ENCODE measurements around the genes CACNB4, PRPF40A and GPD2.

DNA sequence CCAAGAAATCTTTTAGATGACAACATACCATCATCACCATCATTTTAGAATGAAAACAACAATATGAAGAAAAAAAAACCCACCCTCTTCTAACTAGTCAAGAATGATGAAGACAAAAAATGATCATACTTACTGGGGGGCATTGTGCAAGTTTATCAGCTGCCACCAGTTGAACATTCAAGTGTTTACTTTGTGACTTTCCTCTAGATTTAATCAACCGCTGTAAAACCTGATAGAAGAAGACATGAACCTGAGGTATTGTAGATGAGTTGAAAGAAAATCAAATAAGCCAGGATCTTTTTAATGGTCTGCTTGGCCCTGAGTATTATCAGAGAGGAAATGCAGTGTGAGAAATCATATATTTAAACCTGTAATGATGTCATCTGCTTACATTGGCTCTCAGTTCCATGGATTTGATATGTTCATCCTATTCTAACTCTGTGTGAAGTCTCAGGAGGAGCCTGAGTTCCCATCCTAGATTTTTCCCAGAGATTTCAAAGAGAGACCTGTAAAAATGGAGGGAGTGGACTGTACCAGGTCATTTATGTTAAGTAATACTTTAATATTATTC lies 25.2 kb upstream of the ARL5A start:
- PRO-cap = no peak

- PRO-cap = bidirectional peak, plus-strand start at chr2:152099178, minus-strand start at chr2:152099042
Measured at GRCh38 chr2:152098578-152099234, at the start of gene CACNB4. CACNB4 (minus strand) TSS chr2:152099044.

DNA sequence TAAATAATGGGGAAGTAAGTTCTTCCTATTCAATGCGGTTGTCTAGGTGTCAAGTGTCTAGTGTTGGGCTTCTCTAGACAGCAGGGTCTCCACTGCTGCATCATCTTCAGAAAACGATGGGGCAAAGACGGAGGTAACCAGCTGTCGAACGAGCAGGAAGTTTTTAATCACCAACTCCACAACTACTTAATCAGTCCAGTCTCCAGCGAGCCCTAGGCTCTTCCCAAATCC lies 527 bp downstream of the STAM2 start:
- PRO-cap = unidirectional peak, plus-strand start at position 100 of the sequence

DNA sequence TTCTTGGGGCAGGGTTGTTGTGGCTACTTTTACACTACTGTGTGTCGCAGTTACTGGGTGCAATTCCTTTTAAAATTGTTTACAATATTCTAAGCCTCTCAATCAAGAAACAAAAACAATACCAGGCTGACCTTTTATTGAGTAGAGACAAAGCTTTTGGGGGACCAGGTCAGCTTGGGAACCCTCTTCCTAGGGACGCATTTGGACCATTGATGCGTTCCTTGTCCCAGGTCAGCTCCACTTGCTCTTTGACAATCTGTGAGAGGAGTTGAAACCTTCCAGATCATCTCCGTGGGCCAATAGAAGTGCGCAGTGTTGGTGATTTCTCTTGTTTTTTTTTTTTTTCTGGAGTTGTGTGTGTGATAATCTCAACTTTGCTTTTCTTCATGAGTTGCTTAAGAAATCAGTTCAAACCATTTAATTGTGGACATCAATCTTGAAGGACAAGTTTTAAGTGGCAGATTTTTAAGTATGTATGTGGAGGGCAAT lies 2.8 kb downstream of the FMNL2 start:
- PRO-cap = no peak

GRCh38 chr2:152421031-152422064 lies 86.4 kb downstream of the FMNL2 start:
- PRO-cap = no peak

DNA sequence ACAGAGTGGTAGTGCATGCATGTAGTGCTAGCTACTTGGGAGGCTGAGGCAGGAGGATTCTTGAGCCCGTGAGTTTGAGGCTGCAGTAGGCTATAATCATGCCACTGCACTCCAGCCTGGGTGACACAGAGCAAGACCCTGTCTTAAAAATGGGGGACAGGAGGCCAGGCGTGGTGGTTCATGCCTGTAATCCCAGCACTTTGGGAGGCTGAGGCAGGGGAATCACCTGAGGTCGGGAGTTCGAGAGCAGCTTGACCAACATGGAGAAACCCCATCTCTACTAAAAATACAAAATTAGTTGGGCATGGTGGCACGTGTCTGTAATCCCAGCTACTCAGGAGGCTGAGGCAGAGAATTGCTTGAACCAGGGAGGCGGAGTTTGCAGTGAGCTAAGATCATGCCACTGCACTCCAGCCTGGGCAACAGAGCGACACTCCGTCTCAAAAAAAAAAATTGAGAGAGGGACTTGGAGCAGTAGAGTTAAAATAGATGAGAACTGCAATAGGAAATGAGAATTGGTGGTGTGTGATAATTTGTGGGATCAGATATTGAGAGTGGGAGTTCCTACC lies 106.5 kb downstream of the FMNL2 start:
- PRO-cap = no peak

DNA sequence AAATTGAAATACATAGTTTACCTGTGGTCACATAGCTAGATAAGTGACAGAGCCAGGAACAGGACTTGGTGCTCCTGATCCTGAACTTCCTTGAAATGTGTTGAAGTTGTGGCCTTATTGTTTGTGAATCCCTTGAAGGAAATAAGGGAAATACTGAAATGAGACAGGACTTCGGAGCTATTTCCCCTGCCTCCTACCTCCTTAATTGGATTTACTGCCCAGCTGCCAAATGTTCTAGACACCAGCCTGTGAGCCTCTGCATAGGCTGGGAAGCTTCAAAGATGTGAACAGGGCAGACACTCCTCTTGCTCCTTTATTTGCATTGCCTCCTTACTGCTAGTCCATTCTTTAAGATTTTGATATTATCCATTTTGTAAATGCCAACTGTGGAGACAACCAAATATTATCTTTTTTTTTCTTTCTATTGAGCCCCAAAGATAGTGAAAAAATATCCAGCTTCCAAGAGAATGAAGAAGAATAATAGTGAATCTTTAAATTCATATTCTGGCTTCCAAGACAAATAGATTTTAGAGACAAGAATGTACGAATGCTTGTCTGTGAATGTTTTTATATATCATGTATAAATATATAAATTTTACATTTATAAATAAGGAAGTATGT lies 135.1 kb downstream of the PRPF40A start:
- PRO-cap = no peak

GRCh38 chr2:152644193-152644965 lies 72.9 kb downstream of the PRPF40A start:
- PRO-cap = no peak

DNA sequence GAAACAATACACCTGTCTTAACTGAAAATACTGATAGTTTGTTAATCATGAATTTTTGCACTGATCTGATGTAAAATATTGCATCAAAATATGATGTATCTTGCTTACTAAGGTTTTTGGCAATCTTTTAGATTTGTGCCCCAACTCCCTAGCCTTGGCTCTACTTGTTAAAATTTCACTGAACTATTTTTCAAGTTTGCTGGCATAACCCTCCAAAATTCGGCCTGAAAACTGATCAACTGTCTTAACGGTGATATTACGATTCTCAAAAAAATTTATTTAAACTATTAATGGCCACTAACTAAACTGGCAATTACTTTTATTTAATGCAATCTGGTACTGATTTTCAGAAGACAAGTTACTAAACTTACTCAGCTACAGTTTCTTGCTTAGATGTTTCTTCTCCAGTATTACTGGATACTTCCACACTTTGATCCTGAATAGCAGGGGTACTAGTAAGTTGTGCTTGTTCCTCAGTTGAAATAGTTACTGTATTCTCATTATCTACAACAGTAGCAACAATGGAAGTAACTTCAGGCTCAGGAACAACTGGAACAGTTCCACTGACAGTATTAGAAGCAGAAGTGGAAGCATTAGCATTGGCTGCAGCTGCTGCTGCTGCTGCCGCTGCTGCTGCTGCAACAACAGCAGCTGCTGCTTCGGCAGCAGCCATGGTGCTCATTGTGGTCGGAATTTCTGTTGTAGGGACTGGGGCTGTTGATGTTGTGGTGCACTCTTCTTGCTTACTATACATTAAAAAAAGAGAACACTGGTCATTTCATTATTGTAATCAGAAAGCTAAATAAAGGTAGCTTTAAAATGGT lies 41.0 kb downstream of the PRPF40A start:
- PRO-cap = no peak

GRCh38 chr2:152681129-152681414 lies 36.2 kb downstream of the PRPF40A start:
- PRO-cap = no peak

- PRO-cap = bidirectional peak, plus-strand start at chr2:152717004, minus-strand start at chr2:152716885; bidirectional peak, plus-strand start at chr2:152717687, minus-strand start at chr2:152717409
Measured at GRCh38 chr2:152716752-152717555, at the start of gene PRPF40A. PRPF40A (minus strand) TSS chr2:152717461.

- PRO-cap = no peak
Measured at GRCh38 chr2:153079337-153079692, 360.9 kb downstream of the ARL6IP6 start.

GRCh38 chr2:153476403-153477638 lies 1.7 kb downstream of the RPRM start:
- PRO-cap = no peak

DNA sequence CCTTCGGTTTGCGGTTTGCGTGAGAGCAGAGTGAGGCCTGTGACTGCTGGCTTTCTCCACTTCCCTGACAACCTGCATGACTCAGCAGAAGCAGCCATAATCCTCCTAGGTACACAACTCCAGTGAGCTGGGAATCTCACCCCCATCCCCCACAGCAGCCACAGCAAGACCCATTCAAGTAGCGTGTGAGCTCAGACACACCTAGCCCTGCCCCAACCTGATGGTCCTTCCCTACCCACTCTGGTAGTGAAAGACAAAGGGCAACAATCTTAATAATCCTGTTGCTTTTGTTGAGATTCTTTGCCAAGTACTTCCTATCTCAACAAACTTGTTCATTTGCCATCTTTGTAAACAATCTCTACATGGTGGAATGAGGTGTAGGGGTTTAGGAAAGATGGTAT lies 114.7 kb upstream of the RPRM start:
- PRO-cap = no peak

GRCh38 chr2:153686039-153686355 lies 185.7 kb upstream of the GALNT13 start:
- PRO-cap = no peak

DNA sequence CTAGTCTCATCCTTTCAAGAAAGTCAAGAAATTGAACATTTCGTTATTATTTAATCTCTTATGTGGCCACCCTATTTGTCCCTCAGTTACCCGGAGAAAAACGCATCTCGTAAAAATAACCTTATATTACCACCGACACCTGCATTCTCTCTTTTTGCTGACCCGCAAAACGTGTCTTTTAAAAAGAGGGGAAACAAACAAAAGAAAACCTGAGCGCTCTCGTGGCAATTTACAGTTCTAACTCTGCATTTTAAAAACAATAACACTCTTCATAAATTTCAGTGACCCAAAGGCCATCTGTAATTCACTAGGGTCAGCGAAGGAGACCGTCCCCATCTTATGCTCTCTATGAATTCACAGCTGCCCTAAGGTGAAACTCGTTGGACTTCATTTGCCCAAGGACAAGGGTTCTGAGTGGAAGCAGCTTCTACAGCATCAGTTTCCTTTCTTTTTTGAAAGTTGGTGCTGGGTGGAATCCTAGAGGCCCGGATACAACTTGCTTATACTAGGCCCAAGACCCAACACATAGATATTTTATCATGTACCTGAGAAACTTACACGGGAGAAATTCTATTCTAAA lies 9.2 kb downstream of the NR4A2 start:
- PRO-cap = no peak

GRCh38 chr2:156323834-156324501 lies 8.6 kb downstream of the NR4A2 start:
- PRO-cap = no peak

- PRO-cap = no peak
Measured at GRCh38 chr2:156327034-156327465, 5.5 kb downstream of the NR4A2 start.

- PRO-cap = no peak
Measured at GRCh38 chr2:156434692-156435131, 1.5 kb upstream of the GPD2 start.

DNA sequence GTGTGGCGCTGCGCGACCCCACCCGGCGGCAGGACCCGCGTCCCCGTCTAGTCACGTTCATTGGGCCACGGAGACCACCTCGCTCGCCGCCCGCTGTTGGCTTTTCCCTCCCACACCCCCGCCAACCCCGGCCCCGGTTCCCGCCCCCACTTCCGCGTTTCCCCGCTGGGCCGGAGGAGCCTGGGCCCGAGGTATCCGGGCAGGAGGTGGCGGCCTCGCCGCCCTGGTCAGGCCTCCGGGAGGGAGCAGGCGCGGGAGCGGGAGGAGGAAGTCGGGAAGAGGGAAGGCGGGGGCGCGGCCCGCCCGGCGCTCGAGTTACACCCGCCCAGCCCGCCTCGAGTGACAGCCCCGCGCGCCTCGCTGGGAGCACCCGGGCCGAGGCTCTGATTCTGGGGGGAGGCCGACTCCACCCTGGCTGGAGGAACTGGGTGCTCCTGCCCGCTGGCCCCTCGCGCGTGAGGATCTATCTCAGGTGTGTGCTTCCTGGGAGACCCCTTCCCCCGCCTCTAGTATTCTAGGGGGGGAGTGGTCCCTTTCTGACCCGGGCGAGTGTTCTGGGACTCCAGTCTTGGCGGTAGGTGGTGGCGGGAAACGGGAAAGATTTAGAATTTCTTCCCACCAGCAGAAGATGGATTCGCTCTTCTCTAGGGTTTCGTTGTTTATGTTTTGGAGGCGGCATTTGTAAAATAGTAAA lies at the start of gene GPD2:
TSS of gene GPD2 (plus strand) at position 338 of the 694 bp plus-strand sequence.
- PRO-cap = bidirectional peak, plus-strand start at position 149 of the sequence, minus-strand start at position 225 of the sequence; bidirectional peak, plus-strand start at position 386 of the sequence, minus-strand start at position 465 of the sequence